ENCODE measurements around a stretch of chr9.

GRCh38 chr9:109166095-109166559 lies 922 bp downstream of the FRRS1L start:
- PRO-cap, 4 experiments, result no peak in any of the 4 experiments
- RAMPAGE, long total RNA, 2 experiments, result no peak in any of the 2 experiments
- RRBS, result no CpG with 5 or more reads among the region's 10 CpGs

- PRO-cap, 4 experiments, result no peak in any of the 4 experiments
- RAMPAGE, long total RNA, 2 experiments, result no peak in any of the 2 experiments
- RRBS, result no CpG with 5 or more reads among the region's 4 CpGs
Observed at GRCh38 chr9:109262852-109263220, 58.0 kb downstream of the EPB41L4B start.

- PRO-cap, 4 experiments, result no peak in any of the 4 experiments
- RAMPAGE, long total RNA, 2 experiments, result no peak in any of the 2 experiments
- RRBS, result no CpG with 5 or more reads among the region's 23 CpGs
Observed at GRCh38 chr9:109420095-109421091, 77.7 kb downstream of the PTPN3 start.

GRCh38 chr9:109507254-109507855 lies 9.2 kb upstream of the PTPN3 start:
- PRO-cap, 4 experiments, result no peak in any of the 4 experiments
- RAMPAGE, long total RNA, 2 experiments, result no peak in any of the 2 experiments
- RRBS, result no CpG with 5 or more reads among the region's 10 CpGs

DNA sequence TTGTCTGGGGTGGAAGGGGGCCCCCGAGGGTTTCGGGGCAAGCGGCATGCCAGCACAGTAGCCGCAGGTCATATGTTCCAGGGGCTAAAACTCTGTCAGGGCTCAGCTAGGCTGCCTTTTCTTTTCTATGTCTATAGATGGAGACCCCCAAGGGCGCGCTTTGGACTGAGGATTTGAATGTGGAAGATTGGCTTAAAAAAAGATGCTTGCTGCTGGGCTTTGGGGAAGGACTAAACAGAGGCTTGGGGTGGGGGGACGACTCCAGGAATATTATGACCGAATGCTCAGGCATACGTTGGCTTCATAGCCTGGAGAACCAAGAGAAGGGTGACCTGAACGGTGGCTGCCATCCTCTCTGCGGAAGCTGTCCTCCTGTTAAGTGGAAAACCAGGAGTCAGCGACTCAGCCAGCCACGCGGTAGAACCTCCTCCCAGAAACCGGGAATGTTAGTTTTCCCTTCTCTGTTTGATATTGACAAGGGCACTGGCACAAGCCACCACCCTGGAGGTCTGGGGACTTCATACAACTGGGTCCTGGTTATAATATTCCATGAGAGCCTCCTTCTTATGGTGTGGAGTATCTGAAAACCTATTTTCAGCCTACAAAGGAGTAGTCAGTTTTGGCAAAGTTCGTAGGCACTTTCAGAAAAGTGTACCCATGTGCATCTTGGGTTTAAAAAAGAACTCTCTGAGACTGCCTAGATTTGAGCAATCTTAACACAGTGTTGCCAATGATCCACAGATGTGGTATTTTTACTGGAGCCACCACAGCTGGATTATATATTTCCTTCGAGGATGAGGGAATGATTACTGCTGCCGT lies 778 bp downstream of the PALM2AKAP2 start:
- PRO-cap, 4 experiments, result peak in 1 of 4 experiments; most common plus-strand start position 397 of the sequence (in 1); most common minus-strand start position 175 of the sequence (in 1)
- RAMPAGE, long total RNA, 2 experiments, result no peak in any of the 2 experiments
- RRBS, result no CpG with 5 or more reads among the region's 18 CpGs

- PRO-cap, 4 experiments, result no peak in any of the 4 experiments
- RAMPAGE, long total RNA, 2 experiments, result no peak in any of the 2 experiments
- RRBS, result no CpG with 5 or more reads among the region's 6 CpGs
Observed at GRCh38 chr9:109789548-109790097, 9.6 kb downstream of the PALM2AKAP2 start.

- PRO-cap, 4 experiments, result peak in 2 of 4 experiments; most common minus-strand start chr9:109817974 (in 1)
- RAMPAGE, long total RNA, 2 experiments, result no peak in any of the 2 experiments
- RRBS, result no CpG with 5 or more reads among the region's 8 CpGs
Observed at GRCh38 chr9:109817826-109818218, 37.8 kb downstream of the PALM2AKAP2 start.

DNA sequence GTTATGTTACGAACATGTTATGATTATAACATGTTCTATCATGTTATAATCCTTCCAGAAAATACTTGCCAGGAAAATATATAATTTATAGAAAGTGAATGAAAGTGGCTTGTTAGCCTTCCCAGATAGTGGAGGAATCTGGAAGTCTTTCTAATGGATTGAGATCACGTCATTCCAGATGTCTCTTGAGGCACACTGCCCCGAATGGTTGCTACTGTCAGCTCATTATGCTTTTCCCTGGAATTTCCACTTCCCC lies 81.4 kb downstream of the PALM2AKAP2 start:
- PRO-cap, 4 experiments, result peak in 1 of 4 experiments; most common minus-strand start position 140 of the sequence (in 1)
- RAMPAGE, long total RNA, 2 experiments, result no peak in any of the 2 experiments
- RRBS, result no CpG with 5 or more reads among the region's 3 CpGs

- PRO-cap, 4 experiments, result peak in 1 of 4 experiments; most common plus-strand start chr9:109907821 (in 1); most common minus-strand start chr9:109907550 (in 1)
- RAMPAGE, long total RNA, 2 experiments, result no peak in any of the 2 experiments
- RRBS, result no CpG with 5 or more reads among the region's 10 CpGs
Observed at GRCh38 chr9:109907278-109908297, 127.6 kb downstream of the PALM2AKAP2 start.

- PRO-cap, 4 experiments, result no peak in any of the 4 experiments
- RAMPAGE, long total RNA, 2 experiments, result no peak in any of the 2 experiments
- RRBS, result no CpG with 5 or more reads among the region's 6 CpGs
Observed at GRCh38 chr9:109908983-109909637, 129.1 kb downstream of the PALM2AKAP2 start.

DNA sequence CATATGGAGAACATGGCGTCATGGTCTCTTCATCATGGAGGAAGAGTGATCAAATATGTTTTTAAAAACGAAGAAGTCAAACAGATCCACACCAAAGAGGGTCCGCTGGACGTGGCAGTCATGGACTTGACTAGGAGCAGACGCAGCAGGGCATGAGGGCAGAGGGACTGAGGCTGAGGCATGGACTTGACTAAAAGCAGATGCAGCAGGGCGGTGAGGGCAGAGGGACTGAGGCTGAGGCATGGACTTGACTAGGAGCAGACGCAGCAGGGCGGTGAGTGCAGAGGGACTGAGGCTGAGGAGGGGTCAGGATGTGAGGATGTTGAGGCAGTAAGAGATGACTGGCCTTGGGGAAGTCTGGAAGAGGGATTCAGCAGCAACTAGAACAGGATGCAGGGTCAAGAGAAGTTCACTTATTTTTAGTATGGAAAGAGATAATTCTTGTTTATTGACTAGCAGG lies 130.6 kb downstream of the PALM2AKAP2 start:
- PRO-cap, 4 experiments, result no peak in any of the 4 experiments
- RAMPAGE, long total RNA, 2 experiments, result no peak in any of the 2 experiments
- RRBS, result no CpG with 5 or more reads among the region's 8 CpGs

- PRO-cap, 4 experiments, result peak in 2 of 4 experiments; most common plus-strand start chr9:110256079 (in 1); most common minus-strand start chr9:110256084 (in 2)
- RAMPAGE, long total RNA, 2 experiments, result no peak in any of the 2 experiments
- RRBS, result 1% methylated on average over 7 of the region's 29 CpGs
Observed at GRCh38 chr9:110255794-110256176, 522 bp downstream of the TXN start.

DNA sequence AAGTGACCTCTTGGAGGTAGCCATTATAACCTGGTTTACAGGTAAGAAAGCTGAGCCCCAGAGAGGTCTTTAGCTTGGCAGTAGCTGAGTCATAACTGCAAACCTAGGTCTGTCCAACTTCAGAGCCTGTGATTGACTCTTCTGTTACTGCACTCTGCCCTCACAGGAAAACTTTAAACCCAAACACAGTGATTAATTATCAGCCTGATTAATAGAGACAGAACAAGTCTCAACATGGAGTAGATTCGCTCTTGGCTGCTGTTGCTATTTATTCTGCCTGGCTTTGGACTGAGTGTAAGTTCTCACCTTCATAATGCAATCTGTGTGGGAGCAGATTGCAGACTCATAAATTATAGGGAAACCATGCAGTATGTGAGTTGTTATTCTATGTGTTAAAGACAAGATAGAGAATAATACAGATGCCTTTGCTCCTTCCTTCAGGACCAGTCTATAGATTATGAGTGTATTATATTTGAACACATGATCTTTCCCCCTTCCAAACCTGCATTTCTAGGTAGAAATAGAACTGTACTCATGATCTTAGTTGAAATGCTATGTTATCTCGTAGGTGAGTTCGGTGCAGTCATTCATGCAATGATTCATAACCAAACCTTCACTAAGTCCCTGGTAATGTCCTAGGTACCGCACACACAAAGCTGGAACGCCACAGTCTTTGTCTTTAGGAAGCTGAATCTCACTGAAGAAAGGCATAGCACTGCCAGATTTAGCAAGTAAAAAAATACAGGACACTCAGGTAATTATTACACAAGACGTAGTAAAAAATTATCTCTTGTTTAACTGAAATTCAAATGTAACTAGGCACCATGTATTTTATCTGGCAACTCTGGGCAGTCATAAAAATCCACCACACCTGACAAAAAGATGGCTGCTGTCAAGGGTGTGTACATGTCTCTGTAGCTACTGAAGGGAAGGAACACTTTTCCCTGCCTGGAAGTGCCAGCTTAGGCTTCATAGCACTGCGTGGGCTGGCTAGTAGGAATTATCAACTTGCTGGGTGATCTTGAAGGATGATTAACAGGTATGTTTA lies 27.8 kb upstream of the TXN start:
- PRO-cap, 4 experiments, result no peak in any of the 4 experiments
- RAMPAGE, long total RNA, 2 experiments, result no peak in any of the 2 experiments
- RRBS, result no CpG with 5 or more reads among the region's 7 CpGs

- PRO-cap, 4 experiments, result no peak in any of the 4 experiments
- RAMPAGE, long total RNA, 2 experiments, result start-site peak on the minus strand in 1 of 2 experiments, at chr9:110445841-110446185 at its widest, 52 reads per replicate
- RRBS, result no CpG with 5 or more reads among the region's 6 CpGs
Observed at GRCh38 chr9:110445710-110446116, 108.0 kb upstream of the TXNDC8 start.

DNA sequence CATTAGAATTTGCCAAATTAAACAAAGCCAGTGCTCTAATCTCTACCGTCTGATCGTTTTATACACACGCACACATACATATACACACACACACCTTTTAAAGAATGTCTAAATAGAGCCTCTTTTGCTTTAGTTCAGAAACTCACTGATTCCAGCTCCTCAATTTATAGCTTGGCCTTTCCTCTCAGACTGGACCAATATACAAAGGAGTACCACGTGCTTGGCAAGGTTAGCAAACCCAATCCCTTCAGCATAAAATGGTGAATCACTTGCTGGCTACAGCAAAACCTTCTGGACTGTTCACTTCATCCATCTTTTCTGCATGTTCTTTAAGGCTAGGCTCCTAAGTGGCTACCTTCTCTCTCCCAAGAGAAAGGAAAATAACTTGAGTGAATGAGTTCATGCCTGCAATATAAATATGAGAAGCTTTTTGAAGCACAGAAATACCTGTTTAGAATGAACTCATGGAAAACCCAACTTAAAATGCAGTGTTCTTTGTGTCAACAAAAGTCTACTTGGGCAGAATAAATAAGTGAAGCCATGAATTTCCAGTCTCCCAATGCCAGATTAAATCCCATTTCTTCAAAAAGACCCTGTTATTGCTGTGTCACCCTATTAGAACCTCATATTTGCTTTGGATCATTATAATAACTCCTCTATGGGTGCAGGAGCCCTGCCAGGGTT lies 109.6 kb downstream of the LPAR1 start:
- PRO-cap, 4 experiments, result no peak in any of the 4 experiments
- RAMPAGE, long total RNA, 2 experiments, result no peak in any of the 2 experiments
- RRBS, result no CpG with 5 or more reads among the region's 4 CpGs

- PRO-cap, 4 experiments, result no peak in any of the 4 experiments
- RAMPAGE, long total RNA, 2 experiments, result no peak in any of the 2 experiments
- RRBS, result no CpG with 5 or more reads among the region's 7 CpGs
Observed at GRCh38 chr9:111284469-111285133, 45.4 kb downstream of the OR2K2 start.

GRCh38 chr9:111462906-111463614 lies 21.1 kb downstream of the ECPAS start:
- PRO-cap, 4 experiments, result no peak in any of the 4 experiments
- RAMPAGE, long total RNA, 2 experiments, result no peak in any of the 2 experiments
- RRBS, result no CpG with 5 or more reads among the region's 3 CpGs

GRCh38 chr9:111526225-111526558 lies 1.2 kb downstream of the ZNF483 start:
- PRO-cap, 4 experiments, result no peak in any of the 4 experiments
- RAMPAGE, long total RNA, 2 experiments, result no peak in any of the 2 experiments
- RRBS, result no CpG with 5 or more reads among the region's 5 CpGs

GRCh38 chr9:111613363-111613881 lies 14.0 kb upstream of the PTGR1 start:
- PRO-cap, 4 experiments, result no peak in any of the 4 experiments
- RAMPAGE, long total RNA, 2 experiments, result no peak in any of the 2 experiments
- RRBS, result no CpG with 5 or more reads among the region's 4 CpGs

DNA sequence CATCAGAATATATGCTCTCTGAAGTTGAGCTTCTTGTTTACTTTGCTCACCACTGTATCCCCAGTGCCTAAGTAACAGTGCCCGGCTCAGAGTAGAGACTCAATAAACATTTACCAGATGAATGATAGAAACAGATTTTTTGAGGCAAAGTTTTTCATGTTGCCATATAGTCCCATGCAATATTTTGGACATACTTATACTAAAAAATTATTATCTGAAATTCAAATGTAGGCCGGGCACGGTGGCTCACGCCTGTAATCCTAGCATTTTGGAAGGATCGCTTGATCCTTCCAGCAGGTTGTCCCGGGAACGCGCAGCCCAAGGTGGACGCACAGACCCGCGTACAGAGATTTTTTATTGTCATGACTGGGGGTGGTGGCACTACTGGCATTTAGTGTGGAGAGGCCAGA lies 794 bp upstream of the DNAJC25 start:
- PRO-cap, 4 experiments, result peak in 1 of 4 experiments; most common plus-strand start position 266 of the sequence (in 1)
- RAMPAGE, long total RNA, 2 experiments, result no peak in any of the 2 experiments
- RRBS, result 7% methylated on average over 2 of the region's 11 CpGs